BE2C (cell line): ENCODE data around the genes BOLA2B, SULT1A3, CD2BP2, PRR14 and FBRS.

DNA sequence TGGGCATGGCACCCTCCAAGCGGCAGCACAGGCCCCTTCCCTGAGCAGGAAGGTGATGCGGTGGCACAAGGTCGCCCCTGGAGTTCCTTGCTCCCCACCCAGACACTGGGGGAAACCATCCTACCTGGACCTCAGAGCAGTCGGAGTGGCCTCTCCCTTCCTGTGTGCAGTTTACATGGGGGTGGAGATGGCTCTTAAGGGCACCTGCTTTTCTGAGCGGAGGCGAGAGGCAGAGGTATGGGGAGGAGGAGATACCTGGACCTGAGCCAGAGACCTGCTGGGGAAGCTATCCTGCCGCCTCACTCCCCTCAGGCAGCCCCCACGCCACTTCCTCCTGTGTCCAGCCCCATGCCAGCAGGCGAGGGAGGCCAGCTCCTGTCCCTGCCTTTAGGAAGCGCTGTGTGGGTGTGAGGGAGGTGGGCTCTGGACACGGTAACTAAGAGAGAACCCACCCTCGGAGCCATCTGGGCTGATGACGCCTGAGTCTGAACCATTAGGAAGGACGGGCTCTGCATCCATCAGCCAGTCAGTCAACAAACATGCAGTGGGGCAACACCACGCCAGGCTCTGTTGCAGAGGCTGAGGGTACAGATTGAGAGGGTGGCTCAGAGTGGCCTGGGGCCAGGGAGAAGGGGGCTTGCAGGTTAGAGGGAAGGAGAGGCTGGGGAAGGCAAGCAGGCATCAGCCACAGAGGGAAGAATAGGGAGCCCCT is 1.1 kb downstream of the CORO1A start:
- RRBS, result no CpG with 5 or more reads among the region's 15 CpGs

- RRBS, result no CpG with 5 or more reads among the region's 19 CpGs
These were observed 4.8 kb downstream of the CORO1A start for GRCh38 chr16:30188139-30188687.

DNA sequence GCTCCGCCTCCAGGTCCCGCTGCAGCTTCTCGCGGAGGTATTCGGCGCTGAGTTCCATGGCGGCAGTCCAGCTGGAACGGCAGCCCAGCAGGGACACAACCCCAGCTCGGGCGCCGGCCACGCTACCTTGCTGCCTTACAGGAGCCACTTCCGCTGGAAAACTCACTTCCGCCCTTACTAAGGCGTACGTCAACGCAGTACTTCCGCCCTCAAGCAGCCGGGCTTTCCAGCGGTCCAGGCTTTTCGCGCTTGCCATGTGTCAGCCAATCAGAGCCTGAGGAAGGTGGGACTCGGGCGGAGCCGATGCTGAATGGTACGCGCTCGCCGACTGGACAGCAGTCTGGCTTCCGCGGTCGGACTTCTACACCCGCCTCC is at the start of gene BOLA2B:
BOLA2B (minus strand) TSS at position 129 of the 375 bp plus-strand sequence.
- RRBS, result no CpG with 5 or more reads among the region's 33 CpGs

DNA sequence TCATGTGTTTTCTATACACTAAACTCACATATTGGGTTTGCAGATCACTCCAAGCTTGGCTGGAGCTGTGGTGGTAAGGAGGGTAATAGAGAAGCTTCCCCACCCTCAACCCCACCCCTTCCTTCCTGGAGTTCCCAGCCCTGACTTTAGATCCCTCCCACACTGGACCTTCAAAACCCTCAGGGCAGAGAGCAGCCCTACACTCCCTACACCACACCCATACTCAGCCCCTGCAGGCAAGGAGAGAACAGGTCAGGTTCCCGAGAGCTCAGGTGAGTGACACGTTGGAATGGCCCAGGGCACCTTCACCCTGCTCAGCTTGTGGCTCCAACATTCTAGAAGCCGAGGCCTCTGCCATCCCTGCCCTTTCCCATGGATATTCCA is at the start of gene SULT1A3:
SULT1A3 (plus strand) TSS at position 200 of the 384 bp plus-strand sequence.
- RRBS, result no CpG with 5 or more reads among the region's 3 CpGs

DNA sequence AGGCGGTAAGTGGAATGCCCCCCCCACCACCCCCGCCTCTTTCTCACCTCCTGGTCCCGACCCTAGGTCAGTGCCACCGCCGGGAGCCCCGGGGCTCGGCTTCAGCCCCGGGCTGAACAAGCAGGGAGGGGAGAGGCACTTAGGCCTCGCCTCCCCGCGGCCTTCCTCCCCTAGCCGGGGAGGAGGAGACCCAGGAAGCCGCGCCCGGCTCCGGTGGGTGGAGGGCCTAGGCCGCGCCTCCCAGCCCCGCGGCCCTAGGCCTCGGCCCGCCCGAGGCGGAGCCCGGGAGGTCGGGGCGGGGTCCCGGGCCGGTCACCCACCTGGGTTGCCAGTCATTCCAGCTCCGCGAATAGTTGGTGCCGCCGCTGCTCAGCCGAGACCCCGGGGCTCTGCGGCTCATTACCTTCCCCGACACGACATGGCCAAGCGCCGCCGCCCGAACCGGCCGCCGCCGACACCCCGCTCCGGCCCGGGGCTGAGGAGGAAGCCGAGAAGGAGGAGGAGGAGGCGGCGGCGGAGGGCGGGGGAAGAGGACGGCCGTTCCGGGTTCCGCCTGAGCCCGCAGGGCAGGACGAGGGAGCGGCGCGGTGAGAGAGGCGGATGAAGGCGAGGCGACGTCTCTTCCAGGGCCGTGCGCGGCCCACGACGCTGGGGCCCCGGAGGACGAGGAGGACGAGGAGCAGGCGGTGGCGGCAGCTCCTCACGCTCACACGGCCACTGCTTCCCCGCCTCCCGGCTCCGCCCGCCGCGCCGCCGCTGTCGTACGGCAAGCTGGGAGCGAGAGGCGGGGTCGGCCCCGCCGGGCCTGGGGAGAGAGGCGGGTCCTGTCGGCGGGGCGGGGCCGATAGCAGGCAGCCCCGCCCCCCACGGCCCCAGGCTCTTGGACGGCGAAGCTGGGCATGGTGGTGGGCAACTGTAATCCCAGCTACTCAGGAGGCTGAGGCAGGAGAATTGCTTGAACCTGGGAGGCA is 20.2 kb downstream of the CD2BP2 start:
- RRBS, result 1% methylated on average over 13 of the region's 103 CpGs

DNA sequence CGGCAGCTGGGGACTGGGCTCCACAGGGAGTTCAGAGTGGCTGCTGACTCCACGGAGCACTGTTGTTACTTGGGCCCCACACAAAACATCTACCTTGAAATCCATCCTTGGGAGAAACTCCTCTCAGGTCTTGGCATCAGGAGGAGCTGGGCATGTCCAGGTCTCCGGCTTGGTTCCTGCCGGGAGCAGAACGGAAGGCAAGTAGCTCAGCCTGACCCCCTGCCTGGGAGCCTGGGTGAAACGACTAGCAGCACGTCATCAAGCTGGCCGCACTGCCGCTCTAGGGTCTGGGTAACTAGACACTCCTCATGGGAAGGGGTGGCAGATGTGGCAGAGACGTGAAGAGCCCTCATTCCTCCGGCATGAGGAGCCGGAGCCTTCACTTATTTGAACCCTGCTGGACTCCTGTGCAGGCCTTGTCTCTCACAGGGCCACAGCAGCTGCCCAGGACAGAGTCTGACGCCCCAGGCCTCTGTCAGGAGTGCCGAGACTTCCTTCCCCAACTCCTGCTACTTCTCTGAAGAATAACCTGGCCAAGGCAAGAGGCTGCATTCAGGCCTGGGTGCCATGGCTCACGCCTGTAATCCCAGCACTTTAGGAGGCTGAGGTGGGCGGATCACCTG is 7.5 kb downstream of the CD2BP2 start:
- RRBS, result no CpG with 5 or more reads among the region's 16 CpGs

DNA sequence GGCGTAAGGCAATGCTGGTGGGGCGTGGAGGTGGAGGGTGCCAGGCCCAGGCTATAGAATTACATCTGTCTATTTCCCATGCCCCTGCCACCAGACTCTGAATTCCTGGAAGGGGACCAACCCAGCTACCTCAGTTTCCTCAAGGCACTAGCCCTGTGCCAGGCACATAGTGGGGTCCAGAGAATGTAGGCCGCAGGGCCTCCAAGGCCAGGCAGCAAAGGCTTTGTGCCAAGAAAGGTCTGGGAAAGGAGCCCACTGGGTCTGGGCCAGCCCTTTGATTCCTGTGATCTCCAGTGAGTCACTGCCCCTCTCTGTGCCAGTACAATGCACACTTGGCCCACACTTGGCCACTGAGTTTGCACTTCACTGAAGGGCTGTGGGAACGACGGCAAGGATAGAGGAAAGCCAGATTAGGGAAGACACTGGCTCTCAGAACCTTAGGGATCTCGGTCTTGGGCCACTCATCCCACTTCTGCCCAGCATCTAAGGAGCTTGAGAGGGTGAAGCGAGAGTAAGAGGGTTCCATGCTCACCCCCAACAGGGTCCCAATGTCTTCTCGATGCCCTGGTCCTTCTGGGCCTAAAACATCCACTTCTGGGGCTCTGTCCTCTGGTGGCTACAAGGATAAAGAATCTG is 3.0 kb downstream of the CD2BP2 start:
- RRBS, result no CpG with 5 or more reads among the region's 8 CpGs

DNA sequence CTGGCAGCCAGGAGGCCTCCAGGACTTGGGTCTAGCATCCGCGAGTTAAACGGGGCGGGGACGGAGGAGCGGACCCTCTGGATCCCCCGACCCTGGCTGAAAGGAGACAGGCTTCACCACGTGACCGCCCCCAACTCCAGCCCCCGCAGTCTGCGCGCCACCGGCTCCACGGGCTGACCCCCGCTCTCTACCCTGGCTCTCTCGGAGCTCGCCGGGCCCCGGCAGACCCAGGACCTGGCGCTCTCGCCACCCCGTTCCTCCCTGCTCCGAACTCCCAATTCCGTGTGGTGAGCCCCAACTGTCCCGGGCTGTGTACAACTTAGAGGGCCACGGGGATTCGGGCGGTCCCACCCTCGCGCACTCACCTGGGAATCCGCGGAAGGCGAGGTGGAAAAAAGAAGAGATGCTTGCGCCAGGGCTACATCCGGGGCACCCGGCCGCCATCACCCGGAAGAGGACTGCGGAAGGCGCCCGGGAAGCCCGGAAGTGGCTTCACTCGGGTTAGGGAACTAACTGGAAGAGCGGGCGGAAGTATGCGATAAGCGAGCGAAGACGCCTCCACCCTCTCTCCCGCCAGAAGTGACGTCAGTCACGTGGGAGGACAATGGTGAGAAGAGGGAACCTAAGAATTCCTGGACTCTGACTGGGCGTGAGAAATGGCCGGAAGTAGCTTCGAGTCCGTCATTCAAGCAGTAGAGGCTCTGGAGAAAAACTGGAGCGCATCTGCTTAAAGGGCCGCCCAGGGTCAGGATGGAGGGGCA is at the start of gene CD2BP2:
CD2BP2 (minus strand) TSS at position 462 of the 761 bp plus-strand sequence.
- RRBS, result 1% methylated on average over 8 of the region's 58 CpGs

GRCh38 chr16:30372805-30373181 is 1.8 kb upstream of the MYL11 start:
- RRBS, result no CpG with 5 or more reads among the region's 7 CpGs

DNA sequence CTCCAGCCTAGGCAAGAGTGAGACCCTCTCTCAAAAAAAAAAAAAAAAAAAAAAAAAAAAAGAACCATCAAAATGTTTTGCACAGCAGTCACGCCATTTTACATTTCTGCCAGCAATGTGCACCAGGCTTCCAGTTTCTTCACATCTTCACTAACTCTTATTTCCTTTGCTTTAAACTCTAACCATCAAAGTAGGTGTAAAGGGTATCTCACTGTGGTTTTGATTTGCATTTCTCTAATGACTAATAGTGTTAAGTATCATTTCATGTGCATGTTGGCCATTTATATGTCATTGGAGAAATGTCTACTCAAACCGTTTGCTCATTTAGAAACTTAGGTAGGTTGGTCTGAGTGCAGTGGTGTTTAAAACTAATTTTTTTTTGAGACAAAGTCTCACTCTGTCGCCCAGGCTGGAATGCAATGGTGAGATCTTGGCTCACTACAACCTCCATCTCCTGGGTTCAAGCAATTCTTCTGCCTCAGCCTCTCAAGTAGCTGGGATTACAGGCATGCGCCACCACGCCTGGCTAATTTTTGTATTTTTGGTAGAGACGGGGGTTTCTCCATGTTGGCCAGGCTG is 1.5 kb upstream of the ITGAL start:
- RRBS, result no CpG with 5 or more reads among the region's 6 CpGs

DNA sequence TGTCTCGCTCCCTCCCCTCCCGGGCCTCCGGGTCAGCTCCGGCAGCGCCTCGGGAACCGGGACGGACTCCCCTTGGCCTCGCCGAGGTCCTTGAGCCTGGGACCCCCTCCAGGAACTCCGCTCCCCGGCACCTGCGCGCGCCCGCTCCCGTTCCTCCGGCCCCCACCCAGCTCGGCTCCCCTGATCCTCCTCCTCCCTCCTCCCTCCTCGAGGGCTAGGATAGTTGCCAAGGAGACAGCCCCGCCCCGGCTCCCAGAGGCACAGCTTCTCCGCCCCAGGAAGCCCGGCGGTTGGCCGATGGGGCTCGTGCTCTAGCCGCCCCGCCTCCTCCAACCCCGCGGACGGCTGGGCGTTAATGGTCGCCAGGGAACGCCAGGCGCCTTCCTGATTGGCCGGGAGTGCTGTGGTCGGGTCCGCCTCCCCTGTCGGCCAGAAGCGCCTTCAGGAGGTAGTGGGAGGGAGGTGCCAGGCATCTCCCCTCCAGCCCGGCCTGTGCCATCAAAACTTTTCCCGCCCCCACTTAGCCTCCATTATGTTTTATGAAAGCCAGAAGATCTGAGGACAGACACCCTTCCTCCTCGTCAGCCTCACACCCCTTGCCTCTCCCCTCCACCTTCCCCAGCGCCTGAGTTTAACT is 887 bp upstream of the ZNF768 start:
- RRBS, result under 1% methylated on average over 25 of the region's 45 CpGs

DNA sequence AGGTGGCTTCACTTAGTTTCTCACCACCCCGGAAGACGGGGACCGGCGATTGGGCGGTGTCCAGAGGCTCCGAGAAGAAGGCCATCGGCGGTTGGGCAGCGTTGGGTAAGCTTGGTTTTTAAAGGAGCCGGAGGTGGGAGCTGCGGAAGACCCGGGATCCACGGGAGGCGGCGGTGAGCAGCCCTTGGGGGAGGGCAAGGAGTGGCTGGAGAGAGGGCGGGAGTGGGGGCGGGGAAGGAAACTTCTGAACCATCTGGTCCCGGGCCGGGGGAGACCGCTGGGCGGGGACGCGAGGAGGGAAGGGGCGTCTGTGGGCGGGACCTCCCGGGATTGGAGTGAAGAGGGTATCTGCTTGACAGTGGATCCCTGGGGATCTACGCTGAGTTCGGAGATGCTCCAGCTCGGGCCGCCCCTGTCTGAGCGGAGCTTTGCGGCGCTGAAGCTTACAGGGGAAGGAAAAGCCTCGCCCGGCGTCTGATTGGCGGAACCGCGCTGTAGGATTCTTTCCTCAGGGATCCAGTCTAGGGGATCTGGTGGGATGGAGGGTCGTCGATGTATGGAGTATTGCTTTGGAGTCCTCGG is at the start of gene PRR14:
PRR14 (plus strand) TSS at position 327 of the 582 bp plus-strand sequence.
- RRBS, result 2% methylated on average over 20 of the region's 42 CpGs

- RRBS, result 2% methylated on average over 11 of the region's 67 CpGs
These were observed 642 bp downstream of the PRR14 start for GRCh38 chr16:30651216-30651987.

- RRBS, result no CpG with 5 or more reads among the region's 12 CpGs
These were observed at the start of gene FBRS for GRCh38 chr16:30658331-30658552. Gene FBRS, plus strand, starts transcription at chr16:30658431.

DNA sequence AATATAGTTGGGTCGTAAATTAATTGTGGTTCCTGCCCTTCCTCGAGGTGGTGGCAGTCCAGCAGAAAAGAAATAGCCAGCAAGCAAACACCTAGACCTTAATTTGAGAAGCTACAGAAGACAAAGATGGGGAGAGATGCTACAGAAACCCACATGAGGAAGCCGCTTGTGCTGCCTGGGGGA is 2.3 kb downstream of the FBRS start:
- RRBS, result no CpG with 5 or more reads among the region's 3 CpGs

- RRBS, result no CpG with 5 or more reads among the region's 10 CpGs
These were observed 1.1 kb downstream of the TMEM265 start for GRCh38 chr16:30741271-30742260.

DNA sequence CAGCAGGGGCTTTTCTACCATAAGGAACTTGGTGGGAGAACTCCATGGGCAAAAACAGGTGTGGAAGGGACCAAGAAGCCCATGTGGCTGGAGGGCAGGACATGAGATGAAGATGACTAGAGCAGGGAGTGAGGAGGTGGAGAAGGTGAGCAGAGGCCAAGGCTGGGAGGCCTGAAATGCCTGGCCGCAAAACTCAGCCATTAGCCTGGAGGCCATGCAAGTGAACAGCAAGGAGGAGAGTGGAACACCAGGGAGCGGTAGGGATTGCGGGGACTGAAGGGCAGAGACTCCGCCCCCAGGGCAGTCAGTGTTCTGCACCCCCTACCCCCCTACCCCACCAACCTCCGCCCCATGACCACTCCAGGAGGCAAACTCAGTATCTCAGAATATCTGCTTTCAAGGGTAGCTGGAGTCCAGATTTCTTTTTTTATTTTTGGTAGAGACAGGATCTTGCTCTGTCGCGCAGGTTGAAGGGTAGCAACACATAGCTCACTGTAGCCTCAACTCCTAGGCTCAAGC is 17.0 kb downstream of the BCL7C start:
- RRBS, result no CpG with 5 or more reads among the region's 7 CpGs

- RRBS, result 5% methylated on average over 36 of the region's 100 CpGs
These were observed 5.6 kb downstream of the CTF1 start for GRCh38 chr16:30901620-30902872.

DNA sequence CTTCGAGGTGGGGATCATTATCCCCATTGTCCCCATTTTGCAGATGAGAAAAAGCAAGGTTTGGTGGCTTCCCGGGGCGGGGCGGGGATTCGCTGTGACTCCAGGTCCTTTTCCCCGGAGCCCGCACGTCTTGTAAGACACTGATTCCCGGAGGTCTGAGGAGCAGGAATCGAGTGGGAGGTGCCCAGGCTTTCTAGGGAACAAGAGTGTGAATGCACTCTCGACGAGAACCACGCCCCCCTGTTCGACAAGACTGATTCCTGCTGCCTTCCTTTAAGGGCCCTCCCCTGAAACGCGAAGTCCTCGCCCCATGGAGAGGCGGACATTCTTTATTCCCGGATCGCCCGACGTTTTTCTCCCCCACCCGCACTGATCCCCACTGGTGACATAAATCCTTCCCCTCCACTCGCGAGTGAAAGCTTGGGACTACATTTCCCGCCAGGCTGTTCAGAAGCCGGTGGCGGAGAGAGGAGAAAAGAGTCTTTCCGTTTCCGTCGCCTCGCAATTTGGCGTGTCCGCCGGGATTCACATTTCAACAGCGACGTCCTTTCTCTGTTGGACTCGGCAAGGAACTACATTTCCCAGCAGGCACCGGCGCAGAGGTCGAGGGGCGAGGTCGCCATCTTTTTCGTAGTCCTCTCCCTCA is 1.2 kb upstream of the FBXL19 start:
- RRBS, result 5% methylated on average over 28 of the region's 44 CpGs

- RRBS, result no CpG with 5 or more reads among the region's 13 CpGs
These were observed 11.6 kb downstream of the FBXL19 start for GRCh38 chr16:30934820-30935512.